H7 (cell line): Measurements from ENCODE around the gene NSG2.

DNA sequence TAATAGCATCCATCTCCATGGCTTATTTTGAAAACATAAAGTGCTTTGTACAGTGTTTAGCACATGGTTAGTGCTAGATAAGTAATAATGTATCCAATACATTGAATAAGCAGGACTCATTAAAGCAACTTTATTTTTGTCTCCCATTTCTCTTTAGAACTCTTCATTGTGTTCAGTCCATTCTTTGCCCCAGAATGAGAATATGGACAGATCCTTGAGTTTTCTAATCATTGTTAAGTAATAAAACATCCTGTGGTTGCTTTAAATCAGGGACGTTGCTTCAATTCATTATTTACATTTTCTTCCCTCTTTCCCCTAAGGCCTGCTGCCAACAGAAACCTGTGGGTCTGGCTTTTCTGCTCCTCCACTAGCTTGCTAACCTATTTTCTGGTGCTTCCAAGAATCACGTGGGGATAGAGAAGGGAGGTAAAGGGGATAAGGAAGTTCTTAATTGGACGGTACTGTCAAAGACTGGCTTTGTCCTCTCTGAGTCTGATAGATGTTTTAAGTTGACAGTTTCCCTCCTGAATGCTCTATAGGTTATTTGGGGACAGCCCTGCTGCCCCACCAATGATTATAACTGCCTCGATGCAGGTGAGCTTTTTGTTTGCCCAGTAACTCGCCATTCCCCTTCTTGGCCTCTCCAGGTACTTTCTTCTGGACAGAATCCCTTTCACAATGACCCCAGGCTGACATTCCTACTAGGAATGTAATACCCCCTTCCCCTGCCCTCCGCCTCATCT lies 20.1 kb upstream of the CPEB4 start:
- RAMPAGE, long total RNA, result no peak

GRCh38 chr5:173878114-173878626 lies 10.0 kb upstream of the CPEB4 start:
- RAMPAGE, long total RNA, result no peak

- RAMPAGE, long total RNA, result no peak
Measured at GRCh38 chr5:173969145-173969884, 19.7 kb upstream of the C5orf47 start.

DNA sequence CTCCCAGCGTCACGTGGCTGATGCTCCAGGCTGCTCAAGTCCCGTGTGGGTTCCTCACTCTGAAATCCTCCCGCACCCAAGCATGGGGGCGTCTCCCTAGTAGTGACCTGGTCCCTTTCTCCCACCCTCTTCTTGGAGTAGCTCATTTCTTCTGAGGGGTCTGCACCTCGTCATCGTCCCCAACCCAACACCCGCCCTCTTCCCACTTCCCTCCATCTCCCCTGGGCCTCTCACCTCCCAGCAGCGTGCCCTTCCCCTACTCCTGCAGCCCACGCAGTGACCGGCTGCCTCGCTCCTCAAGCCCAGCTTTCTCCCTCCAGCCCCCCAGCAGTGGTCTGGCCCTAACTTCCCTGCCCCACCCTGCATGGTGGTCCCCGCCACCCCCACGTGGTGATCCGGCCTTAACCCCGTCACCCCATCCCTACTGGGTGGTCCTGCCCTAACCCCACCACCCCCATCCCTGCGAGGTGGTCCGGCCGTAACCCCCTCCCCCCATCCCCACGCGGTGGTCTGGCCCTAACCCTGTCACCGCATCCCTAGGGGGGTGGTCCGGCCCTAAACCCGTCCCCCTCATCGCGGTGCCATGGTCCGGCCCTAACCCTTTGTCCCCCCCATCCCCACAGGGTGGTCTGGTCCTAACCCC lies 390 bp upstream of the C5orf47 start:
- RAMPAGE, long total RNA, result no peak

DNA sequence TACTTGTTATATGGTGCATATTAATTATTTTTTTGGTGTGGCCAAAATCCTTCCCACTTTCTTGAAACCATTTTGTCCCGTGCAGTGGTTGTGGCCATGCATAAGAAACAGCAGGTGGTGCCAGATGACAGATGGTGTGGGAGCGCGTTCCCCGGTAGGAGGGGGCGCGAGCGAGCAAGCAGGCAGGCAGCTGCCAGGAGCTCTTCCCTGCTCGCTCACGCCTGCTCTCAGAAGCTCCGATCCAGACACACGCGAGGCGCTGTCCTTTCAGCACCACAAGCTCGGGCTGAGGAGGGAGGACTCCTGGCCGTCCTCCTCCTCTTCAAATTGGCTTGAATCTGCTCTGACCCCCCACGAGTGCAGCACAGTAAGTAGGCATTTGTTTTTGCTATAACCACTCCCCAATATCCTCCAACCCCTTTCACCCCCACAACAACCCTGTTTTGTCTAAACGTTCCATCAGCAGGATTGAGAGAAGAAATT lies at the start of gene NSG2:
NSG2 (plus strand) TSS at position 230 of the 483 bp plus-strand sequence.
- RAMPAGE, long total RNA, result no peak

- RAMPAGE, long total RNA, result no peak
Measured at GRCh38 chr5:174167074-174167278, 121.5 kb downstream of the NSG2 start.

GRCh38 chr5:174338153-174338619 lies 292.7 kb downstream of the NSG2 start:
- RAMPAGE, long total RNA, result no peak

DNA sequence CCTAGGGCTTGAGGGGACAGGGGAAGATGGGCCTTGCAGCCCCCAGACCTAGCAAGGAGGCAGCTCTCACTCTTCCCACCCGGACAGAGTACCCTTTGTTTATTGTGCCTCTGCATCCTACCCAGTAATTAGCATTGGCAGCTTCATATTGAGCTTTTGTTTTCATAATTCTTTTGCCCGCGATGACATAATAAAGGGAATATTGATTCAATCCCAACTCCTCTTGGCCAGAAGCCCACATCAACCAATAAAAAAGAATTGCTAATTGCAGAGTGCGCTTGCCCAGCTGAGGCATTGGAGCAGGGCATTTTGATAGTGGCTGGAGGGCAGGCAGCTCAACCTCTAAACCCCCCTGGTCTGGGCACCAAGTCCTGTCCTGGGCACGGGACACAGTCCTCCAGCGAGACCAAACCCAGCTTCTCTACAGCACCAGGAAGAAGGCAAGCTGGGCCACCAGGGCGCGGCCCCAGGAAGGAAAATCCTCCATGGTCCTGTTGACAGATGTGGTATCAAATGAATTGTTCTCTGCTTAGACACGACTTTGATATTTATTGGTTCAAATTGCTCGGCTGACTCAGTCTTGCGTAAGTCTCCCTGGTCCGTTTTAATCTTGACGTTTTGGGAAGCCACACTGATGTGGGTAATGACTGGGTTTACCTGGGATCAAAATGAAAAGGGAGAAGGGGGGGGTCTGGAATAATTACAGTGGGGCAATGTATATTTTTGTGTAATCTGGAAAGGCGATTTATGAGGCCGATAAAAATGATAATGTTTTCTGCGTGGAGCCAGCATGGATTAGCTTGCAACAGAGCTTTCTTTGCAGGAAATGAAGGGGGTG lies 220.8 kb upstream of the MSX2 start:
- RAMPAGE, long total RNA, result no peak

GRCh38 chr5:175444493-175445036 lies 583 bp upstream of the DRD1 start:
- RAMPAGE, long total RNA, result no peak

GRCh38 chr5:176060698-176061396 lies 92.7 kb upstream of the THOC3 start:
- RAMPAGE, long total RNA, result no peak

- RAMPAGE, long total RNA, result no peak
Measured at GRCh38 chr5:176181260-176181850, 56.9 kb upstream of the SIMC1 start.

DNA sequence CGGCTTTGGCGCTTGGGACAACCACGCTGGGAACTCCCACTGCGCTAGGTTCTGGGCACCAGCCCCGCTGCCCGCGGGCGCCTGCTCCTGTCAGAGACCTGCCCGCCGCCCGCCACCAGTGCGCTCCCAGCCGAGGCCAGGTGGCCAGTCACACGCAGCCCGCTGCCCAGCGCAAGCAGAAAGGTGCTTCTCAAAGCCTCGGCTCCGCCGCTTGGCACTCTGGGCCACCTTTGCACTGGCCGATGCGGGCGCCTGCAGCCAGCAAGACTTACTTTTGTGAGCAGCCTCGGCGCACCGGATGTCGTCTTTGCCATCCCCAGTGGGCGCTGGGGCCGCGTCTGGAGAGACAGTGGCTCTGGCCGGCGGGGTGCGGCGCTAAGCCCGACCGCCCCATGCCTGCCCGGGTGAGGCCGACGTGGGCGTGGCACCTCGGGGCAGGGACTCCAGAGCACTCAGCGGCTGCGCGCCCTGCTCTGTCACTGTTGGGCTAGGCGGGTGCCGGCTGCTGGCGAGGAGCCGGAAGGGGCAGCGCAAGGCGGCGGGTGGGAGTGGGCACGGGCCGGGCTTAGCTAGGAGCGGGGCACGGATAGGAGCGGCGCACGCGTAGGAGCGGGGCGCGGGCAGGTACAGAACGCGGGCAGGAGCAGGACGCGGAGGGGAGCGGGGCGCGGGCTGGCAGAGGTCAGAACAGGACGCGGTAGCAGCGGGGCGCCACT lies 39.1 kb upstream of the SIMC1 start:
- RAMPAGE, long total RNA, result no peak

DNA sequence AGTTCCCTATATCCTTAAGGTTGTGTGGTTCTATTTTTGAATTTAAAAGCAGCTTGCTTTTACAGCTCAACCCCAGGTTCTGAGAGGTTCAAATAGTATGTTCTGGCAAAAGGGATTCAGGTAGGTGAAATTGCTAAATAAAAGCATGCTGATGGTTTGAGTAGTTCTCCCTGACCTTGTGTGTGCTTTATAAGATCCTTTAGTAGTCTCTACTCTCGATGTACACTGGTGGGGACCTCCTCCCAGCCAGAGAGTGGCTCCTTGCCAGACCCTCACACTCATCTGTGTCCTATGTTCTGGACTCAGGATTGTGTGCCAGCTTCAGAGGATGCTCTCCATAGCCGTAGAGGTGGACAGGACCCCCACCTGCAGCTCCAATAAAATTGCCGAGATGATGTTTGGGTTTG lies 37.2 kb downstream of the KIAA1191 start:
- RAMPAGE, long total RNA, result no peak

GRCh38 chr5:176396113-176396841 lies 7.7 kb downstream of the HIGD2A start:
- RAMPAGE, long total RNA, result no peak

GRCh38 chr5:176427979-176428450 lies 11.7 kb upstream of the CLTB start:
- RAMPAGE, long total RNA, result no peak

DNA sequence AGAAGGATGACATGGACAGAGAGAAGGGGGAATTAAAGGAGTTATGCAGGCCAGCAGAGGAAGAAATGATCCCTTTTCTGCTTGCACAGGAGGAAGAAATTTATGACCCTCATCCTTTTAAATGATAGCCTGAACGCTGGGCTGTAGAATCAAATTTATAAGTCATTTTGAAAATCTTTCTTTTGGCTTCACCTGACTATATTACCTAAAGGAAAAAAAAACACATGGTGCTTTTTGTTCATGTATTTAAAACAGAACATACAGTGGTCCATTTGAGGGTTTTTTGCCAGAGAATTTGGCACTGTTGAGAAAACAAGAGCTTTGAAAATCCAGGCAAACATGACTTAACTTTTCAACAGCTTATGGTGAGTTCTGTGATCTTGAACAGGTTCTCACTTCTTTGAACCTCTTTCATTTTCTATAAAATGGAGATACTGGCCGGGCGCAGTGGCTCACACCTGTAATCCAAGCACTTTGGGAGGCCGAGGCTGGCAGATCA lies 5.2 kb downstream of the FAF2 start:
- RAMPAGE, long total RNA, result no peak

GRCh38 chr5:176534544-176535272 lies 2.5 kb downstream of the RNF44 start:
- RAMPAGE, long total RNA, result no peak

GRCh38 chr5:176535273-176536005 lies 1.8 kb downstream of the RNF44 start:
- RAMPAGE, long total RNA, result no peak

- RAMPAGE, long total RNA, result no peak
Measured at GRCh38 chr5:176610438-176610782, 454 bp upstream of the GPRIN1 start.

- RAMPAGE, long total RNA, result no peak
Measured at GRCh38 chr5:176646838-176647309, 410 bp upstream of the TSPAN17 start.